OCI-LY7 (cell line): ENCODE data around the gene KANSL1L.

DNA sequence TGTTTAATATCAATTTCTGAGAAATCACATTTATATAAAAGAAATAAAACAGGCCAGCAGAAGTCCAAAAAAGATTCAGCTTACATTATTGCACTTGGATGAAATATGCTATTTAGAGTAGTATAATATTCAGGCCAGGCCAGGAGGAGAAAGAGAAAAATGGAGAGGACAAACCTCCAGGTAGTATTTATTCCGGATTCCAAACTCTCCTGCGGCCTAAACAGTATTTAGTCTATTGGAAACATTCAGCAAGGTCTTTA, 18.7 kb downstream of the IDH1 start:
- PRO-cap: no peak
- RAMPAGE, long total RNA: no peak

GRCh38 chr2:208311443-208311721, 45.3 kb downstream of the PIKFYVE start:
- PRO-cap: no peak
- RAMPAGE, long total RNA: no peak

GRCh38 chr2:209808359-209808963, 36.8 kb downstream of the UNC80 start:
- PRO-cap: no peak
- RAMPAGE, long total RNA: no peak

GRCh38 chr2:210153505-210154178, 17.6 kb downstream of the KANSL1L start:
- PRO-cap: no peak
- RAMPAGE, long total RNA: no peak

DNA sequence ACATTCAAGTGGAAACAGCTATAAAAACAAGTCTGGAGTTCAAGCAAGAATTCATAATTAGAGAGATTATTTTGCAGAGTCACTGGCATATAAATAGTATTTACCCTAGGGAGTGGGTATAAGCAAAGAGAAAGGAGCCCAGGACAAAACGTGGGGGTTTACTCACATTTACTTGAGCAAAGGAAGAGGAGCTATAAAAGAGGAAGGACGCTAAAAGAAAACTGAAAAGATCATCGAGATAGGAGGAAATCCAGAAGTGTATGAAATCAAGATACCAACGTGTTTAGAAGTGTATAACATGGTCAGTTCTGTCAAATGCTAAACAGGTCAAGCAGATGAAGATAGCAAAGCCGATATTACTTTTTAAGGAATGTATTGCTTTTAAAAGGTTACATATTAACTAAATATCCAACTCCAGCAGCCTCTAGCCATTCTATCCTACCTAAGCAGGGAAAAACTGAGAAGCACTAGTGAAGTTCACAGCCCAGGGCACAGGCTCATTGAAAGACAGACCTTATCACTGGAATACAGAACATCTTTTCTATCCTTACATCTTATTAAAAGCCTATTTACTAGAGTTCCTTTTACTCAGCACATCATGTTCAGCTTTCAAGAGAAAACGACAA, 8.6 kb downstream of the KANSL1L start:
- PRO-cap: no peak
- RAMPAGE, long total RNA: no peak

- PRO-cap: bidirectional peak, plus-strand start at chr2:210170964, minus-strand start at chr2:210170740; bidirectional peak, plus-strand start at chr2:210171120, minus-strand start at chr2:210171070; bidirectional peak, plus-strand start at chr2:210171516, minus-strand start at chr2:210171409
- RAMPAGE, long total RNA: no peak
These were observed at the start of gene KANSL1L for GRCh38 chr2:210170773-210171477. Gene KANSL1L, minus strand, starts transcription at chr2:210171409.

DNA sequence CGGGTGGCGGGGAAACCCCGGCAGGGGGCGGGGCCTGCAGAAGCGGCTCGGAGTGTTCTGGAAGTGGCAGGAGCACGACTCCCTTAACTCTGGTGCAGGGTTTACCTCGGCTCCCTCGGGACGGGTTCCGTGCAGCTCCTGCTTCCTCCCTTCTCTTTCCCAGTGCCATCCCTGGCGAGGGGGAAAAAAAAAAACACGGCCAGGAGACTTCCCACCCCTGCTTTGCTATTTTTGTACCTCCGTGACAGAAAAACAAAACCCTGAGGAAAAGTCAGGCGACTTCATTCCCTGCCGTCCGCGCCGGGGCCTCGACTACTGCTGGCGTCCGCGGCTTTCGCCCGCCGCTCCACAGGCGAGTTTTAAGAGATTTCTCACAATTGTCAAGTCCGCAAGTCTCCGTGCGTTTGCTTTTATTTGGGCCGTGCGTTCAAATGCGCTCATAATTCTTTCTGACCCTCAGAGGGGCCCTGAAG, 305 bp upstream of the KANSL1L start:
- PRO-cap: bidirectional peak, plus-strand start at position 39 of the sequence, minus-strand start outside the sequence; unidirectional peak, plus-strand start at position 284 of the sequence
- RAMPAGE, long total RNA: no peak

DNA sequence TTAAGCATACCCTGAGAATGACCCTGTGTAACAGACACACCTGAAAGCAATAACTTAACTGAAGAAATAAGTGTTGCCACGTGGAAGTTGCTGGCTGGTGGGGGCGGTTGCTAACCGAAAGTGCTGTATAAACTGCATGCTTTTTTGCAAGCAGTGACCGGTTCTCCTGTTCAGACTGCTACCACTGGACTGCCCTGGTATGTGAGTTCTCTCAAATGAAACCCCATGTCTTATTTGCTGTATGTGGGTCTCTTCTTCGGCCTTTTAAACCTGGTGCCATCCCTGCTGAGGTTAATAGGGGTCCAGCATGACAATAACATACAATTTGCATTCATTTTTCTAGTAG, 28.0 kb upstream of the ACADL start:
- PRO-cap: no peak
- RAMPAGE, long total RNA: no peak

DNA sequence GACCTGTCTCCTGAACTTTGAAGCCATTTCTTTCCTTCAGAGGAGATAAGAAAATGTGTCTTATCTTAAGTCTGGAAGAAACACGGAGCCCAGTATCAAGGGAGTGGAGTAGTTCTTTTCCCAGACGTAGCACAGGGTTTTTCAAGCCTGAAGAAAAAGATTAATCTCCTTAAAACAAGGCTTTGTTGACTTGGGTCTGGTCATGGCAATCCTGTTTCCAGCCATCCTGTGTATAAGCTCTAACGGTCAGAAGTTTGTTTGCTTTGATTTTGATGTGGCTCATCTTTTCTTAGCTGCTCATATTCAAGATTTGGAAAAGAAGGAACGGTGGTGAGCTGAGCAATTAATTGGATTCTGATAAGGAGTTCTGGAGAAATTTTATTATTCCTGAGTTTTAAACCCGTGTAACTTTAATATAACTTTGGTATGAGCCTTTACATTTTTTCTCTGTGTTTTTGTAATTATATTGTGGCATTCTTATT, 11.4 kb upstream of the CPS1 start:
- PRO-cap: no peak
- RAMPAGE, long total RNA: no peak

DNA sequence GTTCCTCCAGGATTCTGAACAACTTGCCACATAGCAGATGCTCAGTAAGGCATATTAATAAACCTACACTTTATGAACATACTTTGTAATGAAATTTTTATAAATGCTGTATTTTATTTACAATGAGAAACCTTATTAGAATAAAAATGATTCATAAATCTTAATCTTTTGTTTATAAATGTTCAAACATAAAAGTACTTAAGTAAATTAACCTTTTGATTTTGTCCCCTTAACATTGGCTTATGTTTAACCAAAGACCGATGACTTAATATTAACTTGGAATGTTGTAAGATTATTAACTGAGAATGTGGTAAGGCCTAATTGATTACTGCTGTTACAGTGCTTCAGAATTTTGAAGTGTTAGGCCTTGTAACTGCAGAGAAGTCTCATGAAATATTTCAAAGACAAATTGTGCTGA, 5.7 kb downstream of the CPS1 start:
- PRO-cap: no peak
- RAMPAGE, long total RNA: no peak

GRCh38 chr2:210582128-210582434, 25.7 kb downstream of the CPS1 start:
- PRO-cap: no peak
- RAMPAGE, long total RNA: no peak

DNA sequence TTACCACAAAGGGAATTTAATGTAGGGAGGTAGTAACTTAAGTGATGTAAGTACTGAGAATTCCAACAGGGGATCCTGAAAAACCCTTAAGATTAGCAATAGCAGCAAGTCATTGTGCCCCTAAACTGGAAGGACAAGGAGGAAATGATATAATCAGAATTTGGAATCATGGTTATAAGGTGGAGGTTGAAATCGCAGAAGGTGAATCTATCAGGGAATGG, 529.9 kb downstream of the CPS1 start:
- PRO-cap: no peak
- RAMPAGE, long total RNA: no peak

- PRO-cap: no peak
- RAMPAGE, long total RNA: no peak
These were observed 300.8 kb downstream of the ERBB4 start for GRCh38 chr2:212237751-212238218.

- PRO-cap: no peak
- RAMPAGE, long total RNA: no peak
These were observed 383 bp downstream of the ERBB4 start for GRCh38 chr2:212538118-212538719.

DNA sequence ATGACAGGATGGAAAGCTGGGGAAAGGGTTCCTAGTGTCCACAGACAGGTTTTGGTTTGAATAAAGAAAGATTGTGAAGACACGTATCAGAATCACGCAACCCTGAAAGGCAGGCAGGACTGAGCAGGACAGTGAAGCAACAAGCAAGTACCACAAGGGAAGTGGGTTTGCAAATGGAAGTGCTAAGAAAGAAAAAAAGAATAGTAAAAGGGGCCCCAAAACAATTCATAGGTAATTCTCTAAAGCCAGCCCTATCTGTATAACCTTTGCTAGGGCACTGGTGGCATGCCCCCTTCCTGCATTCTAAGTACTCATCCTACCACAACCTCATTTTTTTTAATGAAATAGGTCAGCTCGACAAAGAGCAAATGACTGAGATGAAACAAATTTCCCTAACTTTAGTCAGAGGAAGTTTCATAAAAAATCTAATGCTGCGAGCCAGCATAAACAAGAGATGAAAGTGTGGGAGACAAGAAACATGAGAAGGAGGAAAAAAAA, 32.3 kb downstream of the IKZF2 start:
- PRO-cap: no peak
- RAMPAGE, long total RNA: no peak

- PRO-cap: no peak
- RAMPAGE, long total RNA: no peak
These were observed 22.0 kb downstream of the IKZF2 start for GRCh38 chr2:213129426-213129768.

- PRO-cap: no peak
- RAMPAGE, long total RNA: no peak
These were observed 2.1 kb upstream of the IKZF2 start for GRCh38 chr2:213153553-213153840.

- PRO-cap: no peak
- RAMPAGE, long total RNA: no peak
These were observed 36.7 kb upstream of the IKZF2 start for GRCh38 chr2:213188072-213188634.

DNA sequence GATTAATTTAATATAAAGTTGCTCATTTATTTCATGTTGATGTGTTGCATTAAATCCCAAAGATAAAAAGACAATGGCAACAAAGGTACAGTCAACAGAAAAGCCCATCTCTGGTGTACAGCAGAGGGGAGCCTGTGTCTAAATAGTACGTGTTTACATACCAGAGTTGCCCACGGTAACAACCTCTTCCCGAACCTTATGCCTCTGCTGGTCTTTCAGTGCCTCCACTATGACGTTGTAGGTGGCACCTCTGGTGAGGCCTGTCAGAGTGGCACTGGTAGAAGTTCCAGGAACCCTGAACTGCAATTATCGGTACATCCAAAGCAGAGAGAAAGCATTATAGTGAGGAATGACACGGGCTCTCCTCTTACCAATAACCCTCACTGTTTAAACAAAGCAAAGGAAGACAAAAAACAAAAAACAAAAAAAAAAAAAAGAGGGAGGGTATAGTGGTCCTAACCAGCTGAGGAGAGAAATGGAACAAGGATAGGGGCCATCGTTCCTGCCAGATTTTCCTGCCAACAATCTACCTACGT, 58.3 kb downstream of the ATIC start:
- PRO-cap: no peak
- RAMPAGE, long total RNA: no peak

DNA sequence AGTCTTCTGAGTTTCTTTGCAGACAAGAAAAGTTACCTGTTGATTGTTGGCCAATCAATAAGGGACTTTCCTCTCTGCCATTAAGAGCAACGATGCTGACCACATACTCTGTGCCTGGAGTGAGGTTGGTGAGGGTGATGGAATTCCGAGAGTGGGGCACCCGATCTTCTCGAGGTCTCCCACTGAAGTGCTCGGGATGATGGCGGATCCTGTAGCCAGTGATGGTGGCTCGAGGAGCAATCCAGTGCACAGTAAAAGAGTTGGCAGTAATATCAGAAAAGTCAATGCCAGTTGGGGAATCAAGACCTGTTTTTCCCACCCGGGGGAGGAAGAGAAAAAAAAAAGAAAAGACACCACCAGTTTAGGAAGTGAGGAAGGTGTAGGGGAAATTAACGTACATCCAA, 49.2 kb downstream of the FN1 start:
- PRO-cap: no peak
- RAMPAGE, long total RNA: no peak